Left common carotid artery plus branches (tissue), 1 donor: Measurements from ENCODE around the genes AFF1, SPARCL1 and DMP1.

GRCh38 chr4:85928805-85929663, 430.8 kb downstream of the MAPK10 start:
- PRO-cap, result no peak

- PRO-cap, result bidirectional peak, plus-strand start at chr4:86935019, minus-strand start at chr4:86934836; unidirectional peak, plus-strand start at chr4:86935219
These were observed at the start of gene AFF1 for GRCh38 chr4:86934540-86935265. Gene AFF1, plus strand, starts transcription at chr4:86935011.

GRCh38 chr4:87012681-87013276, 78.0 kb downstream of the AFF1 start:
- PRO-cap, result no peak

GRCh38 chr4:87030220-87030459, 95.3 kb downstream of the AFF1 start:
- PRO-cap, result no peak

DNA sequence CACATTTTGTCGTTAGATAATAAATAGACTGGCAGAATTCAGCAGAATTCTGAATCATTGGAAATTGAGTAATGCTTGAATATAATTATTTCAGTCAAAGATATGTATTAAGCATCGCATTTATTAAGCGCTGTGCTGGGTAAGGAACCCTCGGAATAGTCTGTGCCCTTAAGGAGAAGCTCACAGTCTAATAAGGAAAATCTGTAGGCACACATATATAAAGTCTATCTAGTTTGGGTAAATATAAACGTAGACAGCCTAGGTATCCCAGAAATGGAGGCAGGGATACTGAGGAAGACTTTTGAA, 100.0 kb downstream of the AFF1 start:
- PRO-cap, result no peak

GRCh38 chr4:87054706-87055224, 120.0 kb downstream of the AFF1 start:
- PRO-cap, result no peak

DNA sequence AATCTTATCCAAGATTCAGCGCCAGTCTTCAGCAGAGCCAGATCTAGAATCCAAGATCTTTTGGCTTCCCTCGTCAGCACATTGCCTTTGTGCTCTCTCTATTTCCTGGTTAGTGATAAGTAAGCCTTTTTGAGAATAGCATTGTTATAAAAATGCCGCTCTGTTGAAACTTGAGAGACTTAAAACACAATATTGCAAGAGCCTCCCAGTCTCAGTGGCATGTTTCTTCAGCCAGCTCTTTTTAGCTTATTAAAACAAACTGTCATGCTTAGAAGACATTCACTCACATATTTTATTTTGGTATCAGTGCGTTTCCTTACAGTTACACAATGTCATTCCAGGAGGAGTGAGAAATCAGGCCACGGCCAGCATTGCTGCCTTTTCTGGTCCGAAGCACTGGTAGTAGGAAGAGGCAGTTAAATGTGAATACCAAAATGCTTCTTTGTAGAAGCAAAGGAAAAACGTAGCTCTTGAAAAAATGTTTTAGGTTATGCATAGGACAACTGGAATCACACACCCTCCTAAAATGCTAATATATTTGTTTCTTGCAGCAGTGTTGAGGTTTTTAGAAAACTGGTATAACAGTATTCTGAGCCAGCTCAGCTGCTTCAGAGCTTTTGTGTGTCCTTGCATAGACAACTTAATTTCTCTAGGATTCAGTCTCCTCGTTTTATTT, 141.2 kb downstream of the KLHL8 start:
- PRO-cap, result no peak

GRCh38 chr4:87132003-87132752, 88.2 kb downstream of the KLHL8 start:
- PRO-cap, result no peak

- PRO-cap, result no peak
These were observed 764 bp downstream of the HSD17B13 start for GRCh38 chr4:87321765-87322471.

- PRO-cap, result bidirectional peak, plus-strand start at chr4:87529632, minus-strand start at chr4:87529422
These were observed at the start of gene SPARCL1 for GRCh38 chr4:87528798-87529764. Gene SPARCL1, minus strand, starts transcription at chr4:87529376.

DNA sequence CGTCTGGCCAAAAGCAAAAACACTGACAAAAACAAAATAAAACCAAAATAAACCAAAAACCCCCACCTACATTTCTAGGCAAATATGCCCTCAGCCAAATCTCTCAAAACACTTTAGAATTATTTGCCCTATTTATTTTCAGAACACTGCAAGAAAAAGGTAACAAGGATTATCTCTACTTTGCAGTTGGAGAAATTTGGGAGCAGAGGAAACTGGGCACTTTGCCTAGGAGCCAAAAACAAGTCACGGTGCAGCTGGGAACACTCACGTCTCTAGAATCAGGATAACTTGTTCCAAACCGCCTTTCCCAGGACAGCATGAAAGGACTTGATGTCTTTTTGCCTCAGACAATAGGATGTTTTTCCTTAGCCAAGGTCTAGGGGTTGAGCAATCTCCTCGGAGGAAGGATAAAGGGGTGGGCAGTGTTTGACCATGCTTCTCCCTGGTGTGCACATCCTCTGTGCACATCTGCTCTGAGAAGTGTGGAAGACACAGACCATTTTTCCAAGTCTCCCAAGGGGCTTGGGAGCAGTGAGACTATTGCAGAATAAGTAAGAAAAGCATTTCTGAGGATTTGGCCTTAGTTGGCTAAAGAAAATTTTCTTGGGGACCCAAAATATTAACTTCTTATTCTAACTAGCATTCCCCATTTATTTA, 1.7 kb upstream of the SPARCL1 start:
- PRO-cap, result no peak

- PRO-cap, result no peak
These were observed at the start of gene DMP1 for GRCh38 chr4:87649887-87650494. Gene DMP1, plus strand, starts transcription at chr4:87650280.

GRCh38 chr4:87843841-87844407, 11.2 kb downstream of the MEPE start:
- PRO-cap, result no peak

DNA sequence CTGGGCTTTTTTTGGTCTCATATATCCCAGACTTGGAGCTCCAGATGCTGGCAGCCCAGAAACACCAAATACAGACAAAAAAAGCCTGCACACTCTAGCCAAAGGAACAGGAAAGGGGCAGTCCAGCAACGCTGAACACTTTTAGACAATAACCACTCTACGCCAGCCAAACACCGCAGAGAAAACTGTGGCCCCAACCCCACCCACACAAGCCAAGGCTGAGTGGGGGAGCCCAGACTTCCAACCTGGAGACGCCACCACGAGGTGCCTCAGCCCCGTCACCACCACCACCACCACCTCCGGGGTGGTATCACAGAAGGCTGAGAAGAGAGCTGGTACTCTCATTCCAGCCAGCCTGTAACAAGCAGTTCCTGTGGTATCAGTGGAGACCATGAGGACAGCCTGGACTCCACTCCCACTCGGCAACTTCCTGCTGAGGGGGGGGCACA, 22.8 kb downstream of the MEPE start:
- PRO-cap, result no peak

GRCh38 chr4:87924048-87924531, 51.4 kb upstream of the SPP1 start:
- PRO-cap, result no peak

GRCh38 chr4:88007820-88008678, 614 bp downstream of the PKD2 start:
- PRO-cap, result unidirectional peak, minus-strand start at chr4:88008426

DNA sequence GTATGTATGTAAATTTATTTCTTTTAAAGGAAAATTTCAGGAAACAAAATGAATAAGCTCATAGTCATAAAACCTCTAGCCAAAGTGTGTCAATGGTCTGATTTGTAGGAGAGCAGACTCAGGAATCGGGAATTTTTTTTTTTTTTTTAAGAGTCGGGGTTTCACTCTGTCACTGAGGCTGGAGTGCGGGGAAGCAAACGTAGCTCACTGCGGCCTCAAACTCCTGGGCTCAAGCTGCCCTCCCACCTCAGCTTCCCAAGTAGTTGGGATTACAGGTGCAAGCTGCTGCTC, 2.5 kb downstream of the PKD2 start:
- PRO-cap, result unidirectional peak, plus-strand start at position 175 of the sequence

GRCh38 chr4:88035369-88035909, 28.0 kb downstream of the PKD2 start:
- PRO-cap, result no peak

DNA sequence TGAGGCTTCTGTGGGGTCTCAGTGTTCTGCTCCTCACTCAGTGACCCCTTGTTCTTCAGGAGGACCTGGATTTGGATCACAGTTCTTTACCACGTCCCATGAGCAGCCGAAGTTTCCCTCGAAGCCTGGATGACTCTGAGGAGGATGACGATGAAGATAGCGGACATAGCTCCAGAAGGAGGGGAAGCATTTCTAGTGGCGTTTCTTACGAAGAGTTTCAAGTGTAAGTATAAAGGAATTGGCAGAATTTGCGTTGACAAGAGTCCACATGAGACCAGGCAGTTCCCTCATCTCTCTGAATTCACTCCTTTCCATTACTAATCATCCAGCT, 60.4 kb downstream of the PKD2 start:
- PRO-cap, result no peak

GRCh38 chr4:88110791-88111219, 47.6 kb downstream of the ABCG2 start:
- PRO-cap, result no peak